ENCODE measurements around a stretch of chr9.

GRCh38 chr9:124259270-124260376 is 1.9 kb downstream of the NEK6 start:
- RRBS, result no CpG with 5 or more reads among the region's 27 CpGs

DNA sequence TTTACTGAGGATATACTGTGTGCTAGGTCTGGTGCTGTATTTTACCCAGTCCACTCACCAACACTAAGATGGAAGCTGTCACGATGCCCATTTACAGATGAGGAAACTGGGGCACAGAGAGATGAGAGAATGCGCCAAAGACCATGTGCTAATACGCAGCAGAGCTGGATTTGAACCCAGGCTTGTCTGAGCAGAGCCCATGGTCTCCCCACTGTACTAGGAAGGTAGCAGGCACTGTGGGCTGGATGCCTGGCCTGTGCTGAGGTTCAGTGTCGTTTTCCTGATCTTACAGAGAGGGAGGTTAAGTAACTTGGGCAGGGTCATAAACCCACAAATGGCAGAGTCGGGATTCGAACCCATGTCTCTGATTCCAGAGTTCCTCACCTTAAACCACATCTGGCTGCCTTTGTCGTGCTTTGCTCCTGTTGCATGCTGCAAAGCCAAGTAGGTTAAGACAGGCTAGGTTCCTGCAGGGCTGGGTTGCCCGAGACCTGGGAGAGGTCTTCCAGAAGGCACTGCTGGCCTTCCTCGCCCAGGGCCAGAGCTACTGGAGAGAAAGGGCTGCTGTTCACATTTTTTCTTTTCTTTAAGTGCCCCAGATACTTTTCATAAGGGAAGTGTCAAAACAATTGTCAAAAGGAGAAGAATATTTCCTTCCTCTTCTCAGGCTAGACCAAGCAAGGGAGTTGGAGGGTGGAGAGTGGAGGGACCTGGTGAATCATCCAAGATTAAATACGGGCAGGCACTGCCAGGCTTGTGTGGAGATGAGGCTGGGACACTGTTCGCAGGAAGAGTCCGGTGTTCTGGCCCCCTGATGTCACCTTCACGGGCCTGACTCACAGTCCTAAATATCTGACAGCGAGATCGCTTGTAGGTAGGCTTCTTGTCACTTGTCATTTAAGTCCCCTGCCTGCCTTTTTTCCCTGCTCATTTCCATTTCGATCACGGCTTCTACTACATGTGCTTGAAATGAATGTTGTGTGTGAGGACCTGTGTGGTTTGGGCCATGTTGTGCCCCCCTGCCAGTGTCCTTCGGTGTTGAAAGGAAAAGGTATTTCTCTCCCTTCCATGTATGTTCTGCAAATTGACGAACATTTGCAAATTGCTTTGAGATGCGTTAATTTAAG is 3.3 kb downstream of the NEK6 start:
- RRBS, result no CpG with 5 or more reads among the region's 20 CpGs

DNA sequence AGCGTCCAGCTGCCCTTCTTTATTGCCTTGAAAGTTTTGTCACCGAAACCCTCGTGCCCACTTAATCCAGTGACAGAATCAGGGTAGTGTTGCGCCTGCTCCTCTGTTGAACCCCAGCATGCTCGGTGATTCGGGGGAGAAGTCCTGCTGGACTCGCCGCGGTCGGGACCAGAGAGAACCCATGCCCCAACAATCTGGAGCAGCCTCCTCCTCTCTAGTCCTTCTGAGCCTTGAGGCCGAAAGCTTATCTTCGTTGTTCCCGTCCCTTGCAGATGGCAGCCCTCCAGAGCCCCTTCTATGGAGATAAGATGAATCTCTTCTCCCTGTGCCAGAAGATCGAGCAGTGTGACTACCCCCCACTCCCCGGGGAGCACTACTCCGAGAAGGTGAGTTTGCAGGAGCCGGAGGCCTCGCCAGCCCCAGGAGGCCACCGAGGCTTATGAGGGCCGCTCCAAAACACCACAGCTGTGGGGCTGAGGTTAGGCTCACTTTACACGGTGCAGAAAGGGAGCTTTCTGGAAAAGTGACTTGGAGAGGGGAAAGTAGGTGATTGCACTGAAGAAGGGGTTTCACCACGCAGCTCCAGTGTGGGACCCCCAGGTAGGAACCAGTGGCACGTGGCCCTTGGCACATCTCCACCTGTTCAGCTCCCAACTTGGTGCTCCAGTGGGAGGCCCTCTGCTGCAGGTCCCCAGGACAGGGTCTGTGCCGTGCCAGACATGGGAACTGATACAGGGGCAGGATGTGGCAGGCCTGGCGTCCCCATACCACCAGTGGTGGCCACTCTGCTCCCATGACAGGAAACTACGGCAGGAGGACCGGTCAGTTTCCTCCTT is 67.6 kb downstream of the PSMB7 start:
- RRBS, result no CpG with 5 or more reads among the region's 27 CpGs

- RRBS, result 9% methylated on average over 22 of the region's 70 CpGs
Measured at GRCh38 chr9:124453277-124454034, 3.2 kb downstream of the ADGRD2 start.

DNA sequence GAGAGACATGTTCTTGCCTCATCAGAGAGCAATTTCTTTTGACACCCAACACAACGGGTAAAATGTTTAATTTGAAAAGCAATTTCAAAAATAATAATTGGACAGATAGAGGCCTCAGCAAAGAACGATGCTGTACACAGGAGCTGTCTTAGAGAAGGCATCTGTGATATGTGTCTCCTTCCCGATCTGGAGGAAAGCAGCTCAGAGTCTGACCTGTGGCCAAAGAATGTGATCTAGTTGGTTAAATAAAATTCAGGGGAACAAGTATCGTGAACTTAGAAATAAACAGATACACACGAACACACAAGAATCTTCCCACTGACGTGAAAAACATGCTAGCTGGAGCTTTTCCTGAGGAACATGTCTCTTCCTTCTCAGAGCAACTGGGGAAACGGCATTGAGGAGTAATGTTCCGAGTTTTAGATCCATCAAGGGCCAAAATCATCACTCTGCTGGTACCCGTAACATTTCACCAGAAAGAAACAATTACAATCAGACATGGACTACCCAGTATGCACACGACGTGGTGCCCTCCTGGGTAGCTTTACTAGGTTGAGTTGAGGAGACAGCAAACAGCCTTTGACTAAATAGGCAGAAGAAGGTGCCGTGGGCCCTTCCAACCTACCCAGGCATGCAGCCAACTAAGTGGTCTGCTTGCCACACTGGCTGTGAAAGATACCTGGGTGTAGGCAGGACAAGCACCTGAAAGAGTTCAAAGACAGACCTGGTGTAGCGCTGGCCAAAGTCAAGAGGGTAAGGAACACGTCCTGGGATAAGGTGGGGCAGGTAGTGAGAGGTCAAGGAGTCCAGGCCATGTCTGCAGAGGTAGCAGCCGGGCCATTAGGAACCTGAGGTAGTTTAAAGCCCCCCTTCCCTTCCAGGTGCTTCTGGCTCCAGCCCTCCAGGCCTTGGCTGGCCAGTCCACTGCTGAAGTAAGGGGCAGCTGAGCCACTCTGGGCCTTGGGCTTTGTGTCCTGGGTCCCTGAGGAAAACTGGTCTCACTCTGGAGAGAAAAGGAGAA is 13.6 kb upstream of the NR5A1 start:
- RRBS, result no CpG with 5 or more reads among the region's 15 CpGs

GRCh38 chr9:124660062-124661137 is 110.7 kb downstream of the NR6A1 start:
- RRBS, result no CpG with 5 or more reads among the region's 15 CpGs

- RRBS, result no CpG with 5 or more reads among the region's 7 CpGs
Measured at GRCh38 chr9:124734051-124734570, 37.0 kb downstream of the NR6A1 start.

DNA sequence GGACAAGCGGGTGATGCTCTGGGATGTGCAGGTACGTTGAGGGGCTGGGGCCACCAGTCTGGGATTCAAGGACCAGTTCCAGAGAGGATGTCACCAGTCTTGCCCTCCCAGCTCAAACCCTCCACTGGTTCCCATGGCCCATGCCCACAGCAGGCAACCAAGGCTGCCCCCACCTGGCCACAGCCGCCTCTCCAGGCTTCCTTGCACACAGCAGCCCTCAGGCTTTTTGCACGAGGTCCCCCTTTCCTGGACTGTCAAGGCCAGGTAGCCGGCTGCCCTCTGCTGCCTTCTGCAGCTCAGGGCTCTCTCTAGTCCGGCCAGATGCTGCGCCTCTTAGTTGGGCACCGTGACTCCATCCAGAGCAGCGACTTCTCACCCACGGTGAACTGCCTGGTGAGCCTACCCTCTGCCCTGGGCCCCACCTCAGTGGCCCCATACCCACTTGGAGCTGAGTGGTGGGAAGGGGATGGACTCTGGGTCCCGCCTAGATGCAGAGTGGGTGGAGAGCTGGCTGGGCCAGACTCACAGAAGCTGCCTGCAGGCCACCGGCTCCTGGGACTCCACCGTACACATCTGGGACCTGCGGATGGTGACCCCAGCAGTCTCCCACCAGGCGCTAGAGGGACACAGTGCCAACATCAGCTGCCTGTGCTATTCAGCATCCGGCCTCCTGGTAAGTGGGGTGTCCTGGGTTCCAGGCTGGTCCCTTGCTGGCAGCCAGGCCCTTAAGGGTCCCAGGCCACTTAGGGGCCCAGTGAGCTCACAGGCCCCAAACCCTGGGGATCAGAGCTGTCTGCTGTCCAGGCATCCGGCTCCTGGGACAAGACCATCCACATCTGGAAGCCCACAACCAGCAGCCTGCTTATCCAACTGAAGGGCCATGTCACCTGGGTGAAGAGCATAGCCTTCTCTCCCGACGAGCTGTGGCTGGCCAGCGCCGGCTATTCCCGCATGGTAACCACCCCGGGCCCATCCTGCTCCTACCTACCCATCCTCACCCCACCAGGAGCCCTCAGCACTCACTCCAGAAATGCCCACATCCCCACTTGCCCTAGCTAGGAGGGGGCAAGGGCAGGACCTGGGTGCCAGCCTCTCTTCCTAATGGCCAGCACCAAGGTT is 3.0 kb downstream of the WDR38 start:
- RRBS, result no CpG with 5 or more reads among the region's 23 CpGs

- RRBS, result no CpG with 5 or more reads among the region's 16 CpGs
Measured at GRCh38 chr9:124879025-124880056, 17.4 kb downstream of the ARPC5L start.

- RRBS, result no CpG with 5 or more reads among the region's 4 CpGs
Measured at GRCh38 chr9:125183222-125183749, 6.3 kb downstream of the PPP6C start.

GRCh38 chr9:125289171-125290199 is 27.9 kb downstream of the GAPVD1 start:
- RRBS, result no CpG with 5 or more reads among the region's 5 CpGs

DNA sequence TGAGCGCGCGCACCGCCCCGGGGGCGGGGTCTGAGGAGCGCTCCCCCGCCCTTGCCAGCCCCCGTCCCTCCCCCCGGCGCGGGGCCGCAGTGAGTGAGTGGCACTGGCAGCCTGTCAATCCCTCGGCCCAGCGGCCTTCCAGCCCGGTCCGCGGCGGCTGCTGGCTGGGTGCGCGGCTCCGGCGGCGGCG is 686 bp upstream of the PBX3 start:
- RRBS, result 2% methylated on average over 25 of the region's 25 CpGs

- RRBS, result 11% methylated on average over 46 of the region's 88 CpGs
Measured at GRCh38 chr9:125747768-125748450, 736 bp downstream of the PBX3 start.

DNA sequence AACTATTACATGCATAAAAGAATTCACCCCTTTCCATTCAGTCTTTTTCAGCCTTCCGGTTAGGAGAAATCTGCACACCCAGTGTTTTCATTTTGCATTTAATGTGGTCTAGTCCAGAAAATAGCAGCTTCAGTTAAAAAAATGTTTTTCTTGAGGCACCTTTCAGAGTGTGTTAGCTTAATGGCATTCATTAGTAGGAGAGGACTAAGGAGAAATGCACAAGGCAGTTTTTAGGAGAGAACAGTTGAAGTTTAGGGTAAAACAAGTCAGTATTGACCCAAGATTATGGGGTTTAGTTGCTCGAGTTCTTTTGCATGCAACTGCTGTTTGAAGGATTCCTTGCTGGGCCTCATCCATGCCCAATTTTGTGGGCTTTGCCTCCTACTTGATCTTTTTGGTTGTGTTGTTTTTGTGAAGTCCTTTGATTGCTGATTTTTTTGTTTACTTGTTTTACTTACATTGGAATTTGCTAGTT is 95.2 kb downstream of the PBX3 start:
- RRBS, result no CpG with 5 or more reads among the region's 2 CpGs

GRCh38 chr9:126326252-126326431 is 487 bp upstream of the MVB12B start:
- RRBS, result no CpG with 5 or more reads among the region's 7 CpGs

DNA sequence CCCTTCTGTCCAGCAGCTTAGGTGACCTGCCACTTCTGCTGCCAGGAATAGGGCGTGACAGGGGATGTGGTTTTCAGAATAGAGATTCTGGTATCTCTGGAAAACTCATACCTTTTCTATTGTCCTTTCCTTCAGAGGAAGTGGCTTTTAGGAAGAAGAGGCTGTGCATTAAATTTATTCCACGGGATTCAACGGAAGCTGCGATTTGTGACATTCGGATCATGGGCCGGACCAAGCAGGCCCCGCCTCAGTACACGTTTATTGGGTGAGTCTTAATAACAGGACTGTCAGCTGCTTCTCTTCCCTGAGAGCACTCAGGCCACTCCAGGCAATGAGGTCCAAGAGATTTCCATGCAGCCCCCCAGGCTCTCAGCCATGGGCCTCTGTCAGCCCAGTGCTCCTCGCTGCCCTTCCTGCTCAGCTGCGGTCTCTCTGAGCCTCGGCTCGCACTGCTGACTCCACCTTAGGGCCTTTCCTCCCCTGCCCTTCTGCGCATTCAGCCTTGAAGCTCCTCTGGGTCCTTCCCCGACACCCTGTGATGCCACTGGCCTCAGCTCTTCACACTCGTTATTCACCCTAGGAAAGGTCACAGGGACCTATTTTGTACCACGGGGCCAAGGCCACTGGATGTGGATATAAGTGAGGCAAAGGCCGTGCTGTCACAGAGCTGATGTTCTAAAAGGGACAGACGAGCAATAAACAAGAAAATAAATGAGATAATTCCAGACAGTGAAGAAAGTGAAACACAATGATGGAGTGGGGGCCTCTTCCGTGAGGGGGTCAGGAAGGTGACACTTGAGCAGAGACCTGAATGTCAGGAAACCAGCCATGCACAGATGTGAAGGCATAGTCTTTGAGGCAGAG is 65.5 kb downstream of the MVB12B start:
- RRBS, result no CpG with 5 or more reads among the region's 19 CpGs

DNA sequence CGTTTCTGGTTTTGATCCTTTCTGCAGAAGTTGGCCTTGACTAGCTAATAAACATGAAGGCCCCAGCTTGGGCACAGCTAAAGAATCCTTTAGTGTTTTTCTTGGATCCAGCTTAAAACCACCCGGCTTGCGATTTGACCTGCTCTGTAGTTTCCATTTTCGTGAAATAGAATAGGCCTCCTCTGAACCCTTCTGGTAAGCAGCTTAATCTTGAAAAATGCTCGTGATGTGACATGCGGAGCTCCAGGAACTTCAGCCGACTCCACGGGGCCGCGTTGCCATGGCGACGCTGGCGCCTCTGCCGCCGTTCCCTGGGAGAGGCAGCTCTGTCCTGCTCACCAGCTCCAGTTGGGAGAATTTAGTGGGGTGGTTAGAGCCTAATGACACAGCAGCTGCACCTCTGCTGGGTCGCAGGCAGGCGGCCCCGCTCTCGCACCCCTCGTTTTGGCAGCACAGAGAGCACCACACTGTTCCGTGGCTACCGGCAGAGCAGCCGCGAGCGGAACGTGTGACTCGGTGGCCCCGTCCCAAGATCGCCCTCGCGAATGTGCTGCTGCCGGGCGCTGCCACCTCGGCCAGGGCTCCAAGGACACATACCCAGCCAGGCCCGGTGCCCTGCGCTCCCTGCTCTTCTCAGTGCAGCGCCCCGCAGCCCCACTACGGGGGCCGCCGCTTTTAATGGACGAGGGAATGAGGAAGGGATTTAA is 131.3 kb upstream of the LMX1B start:
- RRBS, result 96% methylated on average over 14 of the region's 42 CpGs

DNA sequence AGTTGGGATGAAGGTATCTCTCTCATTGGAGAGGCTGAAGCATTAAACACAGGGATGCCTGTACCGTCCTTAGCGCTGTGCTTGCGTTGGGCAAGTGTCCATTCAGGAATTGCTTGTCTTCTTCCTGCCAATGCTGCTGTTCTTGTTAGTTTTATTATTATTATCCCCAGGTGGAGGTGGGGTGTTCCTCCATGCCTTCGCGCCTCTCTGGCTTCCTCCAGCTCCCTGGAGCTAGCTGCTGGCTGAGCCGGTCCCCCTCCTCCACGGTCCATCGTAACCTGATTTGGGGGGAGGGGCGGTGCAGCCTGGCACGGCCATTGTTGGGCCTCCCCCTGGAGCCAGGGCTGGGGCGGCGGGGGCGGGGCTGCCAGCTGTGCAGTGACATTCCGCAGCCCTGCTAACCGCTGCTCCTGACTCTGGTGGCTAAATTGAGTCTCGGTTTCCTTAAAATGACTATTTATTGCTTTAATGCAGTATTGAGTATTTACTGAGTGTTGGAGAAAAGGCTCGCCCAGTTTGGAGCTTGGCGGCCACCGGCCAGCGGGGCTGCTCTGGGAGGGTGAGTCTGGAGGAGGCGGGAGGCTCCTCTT is 51.3 kb downstream of the LMX1B start:
- RRBS, result 100% methylated on average over 2 of the region's 21 CpGs

DNA sequence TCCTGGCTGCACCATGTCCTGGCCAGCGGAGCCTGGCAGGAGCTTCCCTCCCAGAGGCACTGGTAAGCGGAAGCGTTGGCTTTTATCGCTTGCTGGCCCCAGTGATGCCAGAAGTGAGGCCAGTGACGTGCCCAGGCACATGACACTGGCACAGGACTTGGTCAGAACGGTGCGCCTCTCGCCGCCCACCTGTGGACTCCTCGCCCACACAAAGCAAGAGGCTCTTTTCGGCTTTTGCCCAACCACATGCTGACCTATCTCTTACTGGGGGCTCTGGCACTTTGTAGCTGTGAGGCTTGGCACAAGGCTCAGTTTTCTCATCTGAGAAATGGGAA is 59.0 kb downstream of the LMX1B start:
- RRBS, result no CpG with 5 or more reads among the region's 11 CpGs

GRCh38 chr9:126832927-126833717 is 27.3 kb upstream of the ZBTB34 start:
- RRBS, result no CpG with 5 or more reads among the region's 30 CpGs

Data from HCT116 (cell line).